Hematopoietic multipotent progenitor cell (in vitro differentiated cells): ENCODE measurements around a stretch of chr1.

DNA sequence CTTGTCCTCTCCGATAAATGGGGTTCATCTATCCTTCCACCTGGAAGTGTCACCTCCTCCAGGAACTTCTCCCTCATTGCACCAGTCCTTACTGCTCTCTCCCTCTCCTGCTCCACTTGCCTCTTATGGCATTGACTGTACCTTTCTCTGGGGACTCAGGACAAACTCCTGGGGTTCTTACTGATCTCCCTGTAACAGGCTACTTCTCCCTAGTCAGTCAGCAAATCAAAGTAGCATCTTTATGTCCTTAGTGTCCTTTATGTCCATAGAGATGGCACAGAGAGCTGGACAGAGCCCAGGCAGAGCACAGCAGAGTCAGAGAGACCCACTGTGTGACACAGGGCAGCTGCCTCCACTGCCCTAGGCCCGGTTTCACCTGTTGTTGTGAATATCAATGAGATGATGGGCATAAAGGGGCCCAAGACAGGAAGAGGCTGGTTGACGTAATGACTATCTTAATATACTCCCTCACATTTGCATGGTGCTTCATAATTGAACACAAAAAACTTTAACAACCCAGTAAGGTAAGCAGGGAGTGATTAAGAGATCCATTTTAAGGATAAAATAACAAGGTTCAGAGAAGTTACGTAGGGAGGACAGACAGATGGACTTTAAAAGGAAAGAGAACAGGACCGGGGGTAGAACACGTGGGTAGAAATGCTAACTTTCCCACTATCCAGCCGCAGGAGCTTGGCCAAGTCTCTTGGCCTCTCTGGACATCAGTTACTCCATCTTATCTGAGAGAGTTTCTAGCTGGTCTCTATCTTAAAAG, 3.4 kb downstream of the ASAP3 start:
- CAGE, long polyA plus RNA = no peak

- CAGE, long polyA plus RNA = no peak
These were observed 1.4 kb downstream of the E2F2 start for GRCh38 chr1:23529362-23530277.

- CAGE, long polyA plus RNA = no peak
These were observed 8.8 kb upstream of the E2F2 start for GRCh38 chr1:23539743-23540255.

GRCh38 chr1:23546737-23547649, 12.3 kb downstream of the ID3 start:
- CAGE, long polyA plus RNA = no peak

DNA sequence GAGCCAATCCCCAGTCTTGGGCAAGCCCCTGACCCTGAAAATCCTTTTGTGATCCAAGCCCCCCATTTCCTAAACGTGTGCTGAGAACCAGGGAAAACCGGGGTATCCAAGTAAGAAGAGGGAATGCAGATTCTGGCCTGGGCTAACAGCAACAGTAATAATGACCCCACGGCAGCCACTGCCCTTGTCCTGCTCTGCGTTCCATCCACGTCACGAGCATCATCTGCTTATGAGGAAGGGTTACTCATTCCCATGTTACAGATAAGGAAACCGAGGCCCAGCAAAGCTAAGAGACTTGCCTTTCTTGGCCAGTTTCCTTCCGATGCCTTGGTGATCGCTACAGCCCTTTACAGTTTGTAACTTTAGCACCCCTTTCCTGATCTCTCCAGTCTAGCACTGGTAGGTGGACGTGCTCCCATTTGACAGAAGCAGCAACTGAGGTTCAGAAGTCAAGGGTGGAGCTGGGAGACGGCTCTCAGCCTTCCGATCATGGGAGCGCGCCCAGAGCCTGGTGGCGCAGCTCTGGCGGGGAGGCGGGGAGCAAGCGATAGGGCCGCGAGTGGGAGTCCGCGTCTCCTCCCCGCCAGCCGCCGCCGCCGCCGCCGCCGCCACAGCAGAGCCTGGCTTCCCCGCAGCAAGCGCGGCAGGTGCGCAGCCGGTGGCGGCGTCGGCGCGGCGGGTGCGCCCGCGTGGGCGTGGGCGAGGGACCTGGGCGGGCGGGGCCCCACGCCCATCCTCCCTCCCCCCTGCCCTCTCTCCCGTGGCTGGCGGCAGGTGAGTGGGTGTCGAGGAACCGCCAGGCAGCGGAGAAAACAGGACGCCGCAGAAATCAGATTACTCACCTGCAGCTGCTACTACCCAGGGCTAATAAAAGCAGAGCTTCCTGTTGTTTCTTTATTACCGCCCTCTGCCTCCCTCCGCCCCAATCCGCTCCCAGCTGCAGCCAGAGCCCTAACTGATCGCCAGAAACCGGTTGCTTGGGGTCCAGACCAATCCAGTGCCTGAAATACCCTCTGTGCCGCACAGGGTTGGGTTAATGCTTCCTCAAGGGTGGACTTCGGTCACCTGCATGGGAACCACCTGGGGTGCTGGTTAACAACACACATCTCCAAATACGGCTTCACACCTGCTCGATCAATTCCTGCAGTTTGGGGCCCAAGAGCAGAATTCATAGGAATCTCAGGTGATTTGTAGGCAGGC, 60.1 kb upstream of the ID3 start:
- CAGE, long polyA plus RNA = no peak

GRCh38 chr1:23722640-23722993, 20.7 kb upstream of the ELOA start:
- CAGE, long polyA plus RNA = no peak

DNA sequence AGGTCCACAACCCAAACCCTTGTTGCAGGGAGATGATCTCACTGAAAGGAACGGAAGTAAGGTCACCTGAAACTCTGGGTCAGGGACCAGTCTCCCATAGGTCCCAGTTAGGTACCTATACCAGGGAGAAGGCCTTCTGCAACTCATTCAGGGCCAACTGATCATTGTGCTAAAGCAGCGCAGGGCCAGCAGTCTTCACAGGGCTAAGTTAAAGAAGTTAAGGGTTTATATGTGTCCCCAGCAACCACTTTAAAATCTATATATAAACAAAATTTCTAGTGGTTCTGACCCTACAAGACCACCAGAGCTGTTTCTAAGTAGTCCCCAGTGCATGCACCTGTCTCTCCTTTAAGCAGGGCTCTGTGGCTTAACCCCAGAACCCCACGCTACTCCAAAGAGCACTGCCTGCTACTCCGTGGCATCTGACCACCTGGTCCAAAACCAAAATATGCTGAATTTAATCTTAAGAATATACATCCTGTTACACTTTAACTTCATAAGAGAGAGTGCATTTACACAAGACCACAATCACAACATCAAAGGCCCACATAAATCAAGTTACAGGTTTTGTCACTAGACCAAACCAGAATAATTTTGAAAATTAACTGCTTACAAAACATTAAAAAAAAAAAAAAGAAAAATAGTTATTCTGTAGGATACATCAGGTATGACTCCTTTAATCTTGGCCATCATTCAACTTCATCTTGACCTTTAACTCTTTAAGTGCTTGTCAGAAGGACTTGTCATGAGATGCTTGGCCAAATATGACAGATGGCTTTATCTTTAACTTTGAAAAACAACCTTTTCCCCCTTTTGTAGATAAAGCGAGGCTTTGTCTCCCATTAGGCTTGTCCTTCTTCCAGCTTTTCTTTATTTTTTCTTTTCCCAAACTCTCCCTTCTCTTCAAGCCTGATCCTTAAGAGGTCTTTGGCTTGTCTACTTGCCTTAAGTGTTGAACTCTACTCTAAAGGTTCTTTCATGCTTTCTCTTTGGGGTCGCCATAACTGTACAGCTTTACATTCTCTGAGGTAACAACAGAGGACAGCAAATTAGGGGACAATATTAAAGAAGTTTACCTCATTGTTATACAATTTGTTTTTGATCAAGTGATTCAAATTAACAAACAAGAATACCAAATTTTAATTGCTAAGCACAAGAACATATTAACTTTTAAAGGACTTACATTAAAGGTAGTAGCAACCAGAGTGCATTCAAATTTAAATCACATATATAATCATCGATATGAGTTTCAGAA, 2.4 kb downstream of the SRSF10 start:
- CAGE, long polyA plus RNA = start-site peak on the minus strand centred at position 668 of the sequence, 18 bp wide, 202 reads

- CAGE, long polyA plus RNA = no peak
These were observed 51.2 kb upstream of the SRSF10 start for GRCh38 chr1:24031348-24031637.

DNA sequence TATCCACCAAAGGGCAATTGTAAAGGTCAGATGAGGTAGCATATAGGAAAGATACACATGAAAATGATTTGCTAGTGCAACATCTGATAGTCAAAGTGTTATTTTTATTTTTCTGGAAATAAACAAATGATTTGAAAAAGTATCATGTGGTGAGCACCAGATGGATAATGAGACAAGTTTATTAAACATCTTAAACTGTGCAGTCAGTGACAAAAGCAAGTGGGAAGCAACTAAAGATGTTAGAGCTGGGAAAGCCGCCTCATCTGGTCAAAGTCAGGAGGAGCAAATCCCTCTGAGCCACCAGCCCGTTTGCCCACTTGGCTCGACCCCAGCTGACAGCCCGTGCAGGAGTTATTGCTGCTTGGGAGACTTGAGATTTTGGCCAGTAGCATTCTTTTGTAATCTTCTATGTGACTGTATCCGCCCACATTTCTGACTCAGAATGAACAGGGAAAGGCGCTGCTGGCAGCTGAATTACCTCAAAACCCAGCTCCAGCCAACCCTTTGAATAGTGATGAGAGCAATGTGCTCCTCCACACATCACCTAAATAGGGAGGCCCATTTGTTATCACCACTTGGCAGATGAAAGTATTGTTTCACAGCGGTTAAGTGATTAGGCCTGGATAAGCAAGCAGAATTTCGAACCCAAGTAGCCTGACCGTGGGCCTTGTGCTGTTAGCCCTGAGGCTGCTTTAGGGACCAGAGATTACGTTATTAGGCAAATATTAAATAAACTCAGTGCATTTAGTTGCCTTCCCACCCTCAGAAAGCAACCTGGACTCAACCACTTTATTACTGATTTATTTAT, 65.7 kb downstream of the MYOM3 start:
- CAGE, long polyA plus RNA = no peak

- CAGE, long polyA plus RNA = no peak
These were observed 43.9 kb downstream of the MYOM3 start for GRCh38 chr1:24067975-24068513.

DNA sequence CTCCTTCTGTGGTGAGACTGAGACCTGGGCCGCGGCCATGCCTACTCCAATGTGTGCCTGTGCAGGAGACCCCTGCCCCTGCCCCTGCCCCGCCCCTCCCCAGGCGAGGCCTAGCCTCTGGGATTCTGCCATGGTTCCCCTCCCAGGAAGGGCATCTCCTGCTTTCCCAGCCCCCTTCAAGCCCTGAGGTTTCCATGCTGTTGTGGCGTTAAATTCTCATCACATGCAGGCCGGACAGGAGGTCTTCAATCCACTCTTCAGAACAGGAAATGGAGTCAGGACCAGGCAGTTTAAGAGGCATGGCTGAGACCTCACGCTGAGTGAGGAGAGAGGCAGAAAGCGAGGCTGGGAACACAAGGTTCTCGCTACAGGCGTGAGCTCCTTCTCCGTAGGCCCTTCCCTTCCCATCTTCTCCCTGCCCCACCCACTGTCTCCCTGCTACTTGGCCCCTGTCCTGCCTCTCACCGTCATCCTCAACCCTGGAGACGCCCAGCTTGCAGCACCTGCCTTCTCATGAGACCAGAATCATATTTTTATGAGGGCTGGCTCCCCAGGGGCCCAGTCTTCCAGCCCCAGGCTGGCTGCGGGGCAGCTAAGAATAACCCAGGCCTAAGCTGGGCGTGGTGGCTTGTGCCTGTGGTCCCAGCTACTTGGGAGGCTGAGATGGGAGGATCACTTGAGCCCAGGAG, 6.8 kb downstream of the MYOM3 start:
- CAGE, long polyA plus RNA = no peak

DNA sequence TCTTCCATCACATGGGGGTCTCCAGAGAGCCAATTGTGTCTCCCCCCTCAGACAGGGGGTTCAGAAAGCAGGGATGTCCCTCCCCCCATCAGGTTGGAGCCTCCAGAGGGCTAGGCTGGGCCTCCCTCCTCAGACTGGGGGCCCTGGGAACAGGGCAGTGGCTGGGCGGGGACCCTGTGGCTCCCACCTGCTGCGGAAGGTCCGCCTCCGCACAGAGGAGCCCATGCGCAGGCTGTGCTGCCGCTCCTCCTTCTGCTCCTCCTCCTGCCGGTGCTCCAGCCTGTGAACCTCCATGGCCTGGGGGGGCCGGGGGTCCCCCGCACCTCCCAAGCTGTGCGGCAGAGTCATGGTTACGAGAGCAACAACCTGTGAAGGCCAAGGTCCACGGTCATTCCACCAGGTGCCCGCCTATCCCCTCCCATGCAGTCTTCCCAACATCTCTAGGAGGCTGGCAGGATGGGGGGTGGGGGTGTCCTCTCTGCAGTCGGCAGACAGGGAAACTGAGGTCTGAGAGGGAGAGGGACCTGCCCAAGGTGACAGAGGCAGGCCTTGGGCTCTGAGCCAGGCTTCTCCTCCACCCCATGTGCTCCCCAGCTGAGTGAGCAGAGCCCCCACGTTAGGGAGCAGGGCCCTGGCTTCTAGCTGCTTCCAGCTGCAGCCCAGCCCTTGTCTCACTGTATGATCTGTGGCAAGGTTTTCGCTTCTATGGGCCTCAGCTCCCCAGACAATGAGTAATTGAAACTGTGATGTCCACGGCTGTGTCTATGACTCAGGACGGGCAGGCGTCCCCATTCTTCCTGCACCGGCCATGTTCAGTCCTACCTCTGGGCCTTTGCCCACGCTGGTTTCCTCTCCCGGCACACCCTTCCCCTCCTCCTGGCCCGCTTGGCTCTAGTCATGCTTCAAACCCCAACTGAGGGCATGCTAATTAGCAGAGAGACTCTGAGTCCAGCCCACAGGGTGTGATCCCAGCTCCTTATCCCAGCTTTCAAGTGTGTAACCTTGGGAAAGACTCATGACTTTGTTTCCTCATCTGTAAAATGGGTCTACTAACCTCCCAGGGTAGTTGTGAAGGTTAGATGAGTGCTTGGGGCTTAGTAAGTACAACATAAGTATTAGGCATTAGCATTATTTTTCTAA, 3.3 kb downstream of the MYOM3 start:
- CAGE, long polyA plus RNA = no peak

GRCh38 chr1:24199198-24199727, 12.2 kb upstream of the IFNLR1 start:
- CAGE, long polyA plus RNA = no peak

DNA sequence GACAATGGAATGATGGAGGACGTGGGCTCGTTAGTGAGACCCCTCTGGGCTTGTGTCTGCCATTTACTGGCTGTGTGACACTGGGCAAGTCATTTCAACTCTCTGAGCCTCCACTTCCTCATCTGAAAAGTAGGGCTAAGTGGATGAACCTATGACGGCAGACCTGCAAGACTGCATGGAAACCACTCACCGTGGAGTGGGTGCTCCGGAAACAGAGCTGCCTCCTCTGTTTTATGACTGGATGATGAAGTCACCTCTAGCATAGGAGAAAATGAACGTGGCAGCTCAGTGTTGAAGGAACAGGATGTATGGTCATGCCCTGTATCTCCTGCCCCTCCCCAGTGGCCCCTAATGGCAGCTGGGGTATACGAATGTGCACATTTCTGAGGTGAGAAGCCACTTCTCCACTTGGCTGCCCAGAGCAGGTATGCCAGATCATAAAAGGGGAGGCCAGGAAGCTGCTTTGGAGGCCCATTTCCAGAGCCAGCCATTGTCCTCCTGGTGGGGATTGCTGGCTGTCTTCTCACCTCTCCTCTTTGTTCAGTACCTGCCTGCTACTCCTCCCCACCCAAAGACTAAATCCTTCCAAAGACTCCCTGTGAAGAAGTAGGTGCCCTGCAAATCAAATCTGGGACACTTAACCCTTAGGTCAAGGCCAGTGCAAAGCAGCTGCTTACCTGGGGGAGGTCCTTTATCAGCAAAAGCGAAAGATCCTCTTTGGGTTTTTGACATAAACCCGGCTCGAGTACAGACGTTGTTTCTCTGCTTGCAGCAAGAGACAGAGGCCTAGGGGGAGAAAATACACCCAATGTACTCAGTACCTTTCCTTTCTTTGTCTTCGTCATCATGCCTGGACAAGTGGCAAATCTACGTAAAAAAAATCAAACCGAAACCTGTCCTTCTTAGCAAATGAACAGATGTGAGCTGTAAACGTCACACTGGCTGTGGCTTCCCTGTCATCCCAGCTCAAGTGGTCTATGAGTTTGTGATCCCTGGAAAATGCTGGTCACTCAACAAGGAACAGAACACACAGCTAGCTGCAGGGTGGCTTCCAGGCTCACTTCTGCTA, 40.2 kb downstream of the STPG1 start:
- CAGE, long polyA plus RNA = no peak

- CAGE, long polyA plus RNA = no peak
These were observed 1.2 kb downstream of the NIPAL3 start for GRCh38 chr1:24416447-24417496.

- CAGE, long polyA plus RNA = no peak
These were observed 3.6 kb downstream of the NIPAL3 start for GRCh38 chr1:24419073-24419711.

GRCh38 chr1:24557620-24558420, 1.9 kb downstream of the NCMAP start:
- CAGE, long polyA plus RNA = no peak

DNA sequence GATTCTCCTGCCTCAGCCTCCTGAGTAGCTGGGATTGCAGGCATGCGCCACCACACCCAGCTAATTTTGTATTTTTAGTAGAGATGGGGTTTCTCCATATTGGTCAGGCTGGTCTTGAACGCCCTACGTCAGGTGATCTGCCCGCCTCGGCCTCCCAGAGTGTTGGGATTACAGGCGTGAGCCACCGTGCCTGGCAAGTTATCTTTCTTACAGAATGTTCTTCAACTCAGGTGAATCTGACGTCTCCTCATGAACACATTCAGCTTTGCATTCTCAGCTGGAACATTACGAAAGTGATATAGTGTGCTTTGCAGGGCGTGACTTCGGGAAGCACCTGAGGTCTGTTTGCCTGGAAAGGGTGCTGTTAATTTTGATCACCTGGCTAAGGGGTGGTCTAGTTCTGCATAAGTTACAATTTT, 16.4 kb upstream of the CLIC4 start:
- CAGE, long polyA plus RNA = no peak

- CAGE, long polyA plus RNA = no peak
These were observed 24.9 kb downstream of the CLIC4 start for GRCh38 chr1:24770152-24770587.

GRCh38 chr1:24793559-24794175, 48.4 kb downstream of the CLIC4 start:
- CAGE, long polyA plus RNA = no peak